Anterior vena cava (tissue), 1 donor: ENCODE results near the genes NEU3 and RPS3.

- PRO-cap, result unidirectional peak, plus-strand start at chr11:74988698; bidirectional peak, plus-strand start at chr11:74988924, minus-strand start at chr11:74988787
Measured at GRCh38 chr11:74988386-74989462, at the start of gene NEU3. NEU3 (plus strand) TSS chr11:74988933.

DNA sequence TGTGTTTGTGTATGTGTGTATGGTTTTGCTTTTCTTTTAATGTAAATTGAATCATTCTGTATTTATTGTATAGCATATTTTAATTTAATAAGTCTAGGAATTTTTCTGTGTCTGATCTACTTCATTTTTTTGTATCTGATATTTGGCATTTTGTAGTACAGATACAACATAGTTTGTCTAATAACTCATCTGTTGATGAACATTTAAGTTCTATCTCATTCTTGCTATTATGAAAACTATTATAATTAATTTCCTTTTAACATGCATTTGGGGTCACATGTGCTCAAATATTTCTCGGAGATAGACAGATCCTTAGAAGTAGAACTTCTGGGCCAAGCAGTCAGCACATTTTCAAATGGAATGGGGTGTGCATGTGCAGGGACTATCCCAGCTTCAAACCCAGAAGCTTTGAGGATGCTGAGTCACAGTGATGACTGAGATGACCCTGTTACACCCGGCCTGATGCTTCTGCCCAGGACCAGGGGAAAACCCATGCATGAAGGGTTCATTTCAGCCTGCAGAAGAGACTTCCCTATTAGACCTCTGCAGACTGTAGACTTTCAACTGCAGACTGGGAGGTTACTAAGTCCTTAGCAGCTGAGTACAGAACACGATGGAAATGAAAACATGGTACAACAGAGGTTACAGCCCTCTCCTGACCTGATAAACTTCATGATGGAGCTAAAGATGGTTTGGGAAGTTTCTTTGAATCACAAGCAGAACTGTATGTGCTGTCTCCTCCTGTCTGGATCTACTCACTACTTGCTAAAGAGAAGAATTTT, 50.7 kb upstream of the SLCO2B1 start:
- PRO-cap, result no peak

DNA sequence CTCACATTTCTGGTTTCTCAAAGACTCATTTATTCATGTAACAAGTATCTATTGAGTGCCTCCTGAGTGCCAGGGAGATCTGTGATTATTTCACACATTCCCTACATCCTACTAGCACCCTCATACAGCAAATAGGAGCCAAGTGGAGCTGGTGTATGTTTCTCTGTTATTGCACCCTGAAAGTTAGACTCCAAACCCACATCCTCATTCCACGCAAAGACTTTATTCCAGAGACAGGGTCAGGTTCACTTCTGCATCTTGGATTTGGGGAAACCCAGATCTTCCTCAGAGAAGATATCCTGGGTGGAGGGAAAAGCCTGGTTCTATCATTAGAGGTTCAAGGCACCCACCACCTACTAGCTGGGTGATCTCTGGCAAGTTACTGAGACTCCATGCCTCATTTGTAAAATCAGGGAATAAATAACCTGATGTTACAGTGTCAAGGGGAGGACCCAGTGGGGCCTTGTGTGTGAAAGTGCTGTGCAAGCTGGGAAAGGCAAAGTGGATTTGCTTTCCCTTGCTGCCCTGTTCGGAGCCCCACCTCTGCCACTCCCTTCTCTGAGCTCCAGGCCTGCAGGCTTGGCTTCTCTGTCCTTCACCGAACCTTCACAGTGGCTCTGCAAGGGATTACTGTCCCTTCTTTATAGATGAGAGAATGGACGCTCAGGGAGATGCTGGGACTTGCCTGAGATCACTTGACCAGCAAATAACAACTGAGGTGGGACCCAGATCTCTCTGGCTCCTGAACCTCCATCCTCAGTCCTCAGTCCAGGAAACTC, 990 bp upstream of the SLCO2B1 start:
- PRO-cap, result no peak

DNA sequence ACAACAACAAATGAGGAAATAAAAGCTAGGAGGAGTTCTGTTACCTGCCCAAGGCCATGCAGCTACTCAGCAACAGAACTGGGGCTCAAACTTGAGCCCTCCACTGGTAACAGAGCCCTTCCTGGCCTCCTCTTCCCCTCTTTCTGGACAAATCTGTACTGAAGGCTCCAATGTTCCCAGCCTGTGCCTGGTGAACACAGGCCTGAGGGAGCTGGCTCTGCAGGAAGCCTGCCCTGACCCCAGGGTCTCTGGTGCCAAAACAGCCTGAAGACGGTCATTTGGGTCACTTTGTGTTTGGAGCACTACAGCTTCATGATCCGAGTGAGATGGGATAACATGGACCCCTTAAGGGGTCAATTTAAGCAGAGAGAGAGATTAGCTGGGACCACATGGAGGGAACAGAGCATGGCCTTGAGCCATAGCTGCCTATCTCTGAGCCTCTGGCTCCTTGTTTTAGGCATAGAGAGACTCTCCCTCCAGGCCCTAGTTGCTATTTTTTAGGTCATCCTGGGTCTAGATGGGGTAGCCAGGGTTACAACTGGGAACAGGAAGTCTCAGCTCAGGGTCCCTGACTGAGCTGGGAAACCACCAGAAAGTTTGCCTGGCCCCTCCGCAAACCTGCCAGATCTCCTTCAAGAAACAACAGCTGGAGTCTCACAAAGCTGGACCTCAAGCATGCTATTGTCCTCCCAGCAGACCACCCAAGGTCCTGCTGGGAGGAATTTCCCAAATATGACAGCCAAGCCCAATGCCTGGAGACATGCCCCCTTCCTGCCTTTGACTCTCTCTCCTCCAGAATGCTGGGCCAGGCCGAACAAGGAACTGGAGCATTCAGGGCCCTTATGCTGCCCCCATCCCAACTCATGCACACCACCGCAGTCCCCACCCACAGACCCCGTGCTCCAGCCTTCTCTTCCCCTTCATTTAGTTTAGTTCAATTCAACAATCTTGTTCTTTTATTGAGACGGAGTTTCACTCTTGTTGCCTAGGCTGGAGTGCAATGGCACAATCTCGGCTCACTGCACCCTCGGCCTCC, 3.9 kb downstream of the SLCO2B1 start:
- PRO-cap, result no peak

GRCh38 chr11:75170906-75171238, 20.0 kb downstream of the SLCO2B1 start:
- PRO-cap, result no peak

DNA sequence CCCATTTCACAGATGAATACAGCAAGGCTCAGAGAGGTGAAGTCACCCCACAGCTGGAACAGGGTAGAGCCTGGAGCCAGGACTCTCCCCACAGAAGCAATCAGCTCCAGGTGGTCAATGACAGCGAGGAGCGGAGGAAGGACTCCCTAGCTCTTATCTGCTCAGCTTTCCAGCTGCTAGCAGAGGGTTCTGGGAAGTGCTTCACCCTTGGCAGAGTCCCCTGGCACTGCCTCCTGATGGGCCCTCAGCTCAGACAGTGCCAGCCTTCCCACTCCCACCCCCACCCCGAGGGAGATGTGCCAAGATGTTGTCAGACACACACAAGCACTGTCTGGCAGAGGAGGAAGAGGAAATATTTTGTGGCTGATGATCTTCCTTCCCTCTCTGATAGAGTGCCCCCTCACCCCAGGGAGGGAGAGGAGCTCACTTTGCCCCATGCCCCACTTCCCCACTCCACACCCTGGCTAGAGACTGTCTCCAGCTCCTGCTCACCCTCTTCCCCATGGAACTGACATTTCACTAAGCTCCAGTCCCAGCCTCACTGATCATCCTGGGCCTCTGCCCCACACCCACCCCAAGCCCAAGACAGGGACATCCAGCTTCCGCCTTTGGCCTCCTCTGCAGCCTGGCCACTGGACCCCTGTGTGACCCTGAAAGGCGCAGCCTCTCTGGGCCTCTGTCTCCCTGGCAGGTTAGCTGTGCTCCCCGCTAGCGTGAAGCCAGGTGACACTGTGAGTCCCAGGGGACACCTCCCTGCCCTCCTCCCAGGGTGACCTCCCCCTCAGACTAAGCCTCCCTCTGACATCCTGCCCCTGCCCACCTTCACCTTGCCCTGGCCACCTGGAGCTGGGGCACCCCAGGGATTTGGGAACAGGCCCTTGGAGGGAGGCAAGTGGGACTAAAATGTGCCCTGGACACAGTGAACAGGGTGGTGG, 44.4 kb downstream of the SLCO2B1 start:
- PRO-cap, result no peak

GRCh38 chr11:75261915-75262327, 21.3 kb downstream of the TPBGL start:
- PRO-cap, result no peak

- PRO-cap, result no peak
Measured at GRCh38 chr11:75372577-75372780, 21.0 kb upstream of the ARRB1 start.

DNA sequence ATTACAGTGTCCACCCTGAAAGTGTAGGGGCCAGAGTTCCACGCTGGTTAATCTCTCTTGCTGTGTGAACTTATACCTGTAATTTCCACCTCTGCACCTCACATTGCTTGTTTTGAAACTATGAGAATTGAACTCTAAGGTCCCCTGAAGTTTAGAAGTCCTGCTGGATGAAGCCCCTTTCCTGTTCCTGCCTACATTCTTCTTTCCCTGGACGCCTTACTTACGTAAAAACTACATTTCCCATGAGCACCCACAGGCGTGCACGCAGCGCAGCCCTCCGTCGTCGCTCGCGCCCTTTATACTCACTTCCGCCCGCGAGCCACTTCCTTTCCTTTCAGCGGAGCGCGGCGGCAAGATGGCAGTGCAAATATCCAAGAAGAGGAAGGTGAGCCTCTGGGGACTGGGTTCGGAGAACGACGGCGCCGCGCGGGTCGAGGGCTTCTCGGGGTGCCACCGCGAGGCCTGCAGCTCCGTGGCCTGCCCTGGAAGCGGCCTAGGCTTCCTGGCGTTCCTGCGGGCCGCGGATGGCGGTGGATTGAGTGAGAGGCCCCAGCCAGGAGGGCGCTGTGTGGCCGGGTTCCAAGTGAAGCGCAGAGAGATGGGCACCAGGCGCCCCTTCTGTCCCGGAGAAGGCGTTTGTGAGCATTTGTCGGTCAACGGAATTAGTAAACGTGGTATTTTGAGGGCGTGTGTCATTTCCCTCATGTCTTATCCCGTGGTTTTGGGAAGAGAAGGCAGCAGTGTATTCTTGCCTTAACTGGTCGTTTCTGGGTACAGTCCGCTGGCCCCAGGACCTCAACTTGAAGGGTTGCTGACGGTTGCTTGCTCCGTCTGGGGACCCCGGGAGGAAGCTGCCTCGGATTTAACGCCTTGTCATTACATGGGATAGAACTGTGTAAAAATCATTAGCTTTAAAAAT, at the start of gene RPS3:
Gene RPS3, plus strand, starts transcription at position 326 of the 919 bp plus-strand sequence.
- PRO-cap, result unidirectional peak, plus-strand start at position 337 of the sequence

DNA sequence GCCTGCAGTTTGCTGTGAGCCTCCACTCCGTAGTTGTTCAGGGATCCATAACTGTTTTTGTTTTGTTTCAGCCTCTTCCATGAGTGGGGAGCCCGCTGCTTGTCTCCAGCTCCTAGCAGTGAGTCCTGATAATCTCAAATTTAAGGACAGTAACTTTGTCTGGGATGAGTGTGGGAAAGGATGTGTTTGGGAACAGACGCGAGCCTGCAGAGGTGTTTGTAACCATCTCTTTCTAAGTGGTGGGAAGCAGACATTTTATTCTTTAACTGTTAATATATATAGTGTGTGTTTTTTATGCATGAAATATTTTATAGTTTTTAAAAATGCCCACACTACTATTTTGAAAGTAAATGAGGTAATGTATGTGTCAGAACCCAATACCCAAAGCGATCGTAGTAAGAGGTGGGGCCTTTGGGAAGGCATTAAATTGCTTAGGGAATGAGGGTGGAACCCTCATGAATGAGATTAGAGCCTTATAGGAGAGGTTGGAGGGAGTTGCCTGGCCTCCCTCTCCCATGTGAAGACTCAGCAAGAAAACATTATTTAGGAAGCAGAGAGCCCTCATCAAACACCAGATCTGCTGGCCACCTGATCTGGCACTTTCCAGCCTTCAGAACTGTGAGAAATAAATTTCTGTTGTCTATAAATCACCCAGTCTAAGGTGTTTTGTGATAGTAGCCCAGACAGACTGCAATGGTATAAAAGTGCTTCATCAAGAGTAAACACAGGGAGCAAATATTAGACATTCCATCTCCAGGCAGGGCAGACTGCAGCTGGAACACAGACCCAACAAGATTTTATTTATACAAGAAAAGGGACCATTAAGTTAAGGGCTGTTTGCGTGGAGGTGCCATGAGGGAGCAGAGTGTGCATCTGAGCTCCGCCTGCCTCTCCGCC, 11.1 kb downstream of the KLHL35 start:
- PRO-cap, result no peak

- PRO-cap, result no peak
Measured at GRCh38 chr11:75475279-75476226, 42.5 kb upstream of the KLHL35 start.

DNA sequence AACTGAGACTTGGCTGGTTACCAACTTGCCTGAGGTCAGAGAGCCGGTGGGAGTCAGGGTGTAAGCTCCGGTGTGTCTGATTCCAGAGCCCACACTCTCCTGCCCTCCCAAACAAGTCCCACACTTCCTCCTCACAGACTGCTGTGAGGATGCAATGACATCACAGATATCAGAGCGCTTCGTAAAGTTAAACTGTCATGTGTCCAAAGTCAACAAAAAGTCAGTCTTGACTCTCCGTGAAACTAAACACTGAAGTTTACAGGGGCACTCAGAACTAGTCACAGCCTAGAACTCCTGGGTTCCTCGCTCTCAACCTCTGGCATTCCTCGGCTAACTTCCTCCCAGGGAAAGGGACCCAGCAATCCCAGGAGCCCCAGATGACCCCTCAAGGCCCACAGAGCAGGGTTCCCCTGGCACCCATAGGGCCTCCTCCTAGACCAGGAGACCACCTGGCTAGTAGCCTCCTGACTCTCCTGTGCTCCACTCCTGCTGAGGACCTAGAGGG, 12.3 kb downstream of the GDPD5 start:
- PRO-cap, result no peak

- PRO-cap, result bidirectional peak, plus-strand start at chr11:75558400, minus-strand start at chr11:75558135
Measured at GRCh38 chr11:75558005-75558746, 3.9 kb upstream of the SERPINH1 start.

DNA sequence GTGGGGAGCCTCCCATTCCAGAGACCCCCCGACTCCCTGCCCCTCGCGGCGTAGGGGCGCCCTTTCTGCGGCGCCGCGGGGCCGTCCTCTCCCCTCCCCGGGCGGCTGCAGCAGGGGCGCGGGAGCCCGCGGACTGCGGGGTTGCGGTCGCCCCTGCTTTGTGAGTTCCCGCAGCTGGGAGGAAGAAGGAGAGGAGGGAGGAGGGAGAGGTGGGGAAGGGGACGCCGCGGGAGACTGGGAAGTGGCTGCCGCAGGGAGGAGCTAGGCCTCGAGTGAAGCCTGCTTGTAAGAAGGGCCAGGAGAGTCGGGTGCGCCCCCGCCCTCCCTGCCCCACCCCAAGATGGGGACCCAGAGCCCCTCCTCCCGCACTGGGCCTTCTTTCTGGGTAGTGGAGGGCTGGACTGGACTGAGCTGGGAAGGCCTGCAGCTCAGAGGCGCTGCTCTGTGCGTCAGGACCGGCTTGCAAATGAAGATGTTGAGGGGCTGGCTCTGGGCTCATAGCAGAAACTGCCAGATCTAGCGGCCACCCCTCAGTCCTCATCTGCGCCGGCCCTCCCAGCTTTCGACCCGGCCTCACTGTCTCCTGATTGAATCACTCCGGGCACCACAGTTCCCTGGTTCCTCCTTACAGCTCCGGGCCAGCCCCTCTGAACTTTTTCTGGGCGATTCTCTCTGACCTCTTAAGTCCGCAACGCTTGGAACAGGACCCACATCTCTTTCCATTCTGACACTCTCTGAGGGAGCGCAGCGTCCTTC, 21.7 kb downstream of the SERPINH1 start:
- PRO-cap, result bidirectional peak, plus-strand start at position 404 of the sequence, minus-strand start at position 274 of the sequence; bidirectional peak, plus-strand start at position 576 of the sequence, minus-strand start at position 578 of the sequence; bidirectional peak, plus-strand start at position 727 of the sequence, minus-strand start at position 726 of the sequence

DNA sequence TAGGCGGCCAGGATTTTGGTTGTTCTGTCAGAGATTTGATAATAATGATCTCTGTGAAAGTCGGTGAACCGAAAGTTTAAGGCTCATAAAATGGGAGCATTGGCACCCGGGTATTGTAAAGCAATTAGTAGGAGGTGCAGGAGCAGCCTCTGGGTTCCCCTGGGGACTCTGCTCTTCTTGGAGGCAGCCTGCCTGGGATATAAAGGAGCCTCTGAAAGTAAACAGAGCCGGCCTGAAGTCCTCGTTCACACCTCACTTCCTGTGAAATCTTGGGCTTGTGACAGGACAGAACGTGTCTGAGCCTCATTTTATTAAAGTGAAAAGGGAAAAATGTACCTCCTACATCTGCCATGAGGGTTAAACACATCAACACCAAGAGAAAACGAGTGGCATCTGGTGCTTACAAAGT, 33.8 kb downstream of the MAP6 start:
- PRO-cap, result no peak

GRCh38 chr11:75673855-75674442, 5.1 kb upstream of the MAP6 start:
- PRO-cap, result no peak

DNA sequence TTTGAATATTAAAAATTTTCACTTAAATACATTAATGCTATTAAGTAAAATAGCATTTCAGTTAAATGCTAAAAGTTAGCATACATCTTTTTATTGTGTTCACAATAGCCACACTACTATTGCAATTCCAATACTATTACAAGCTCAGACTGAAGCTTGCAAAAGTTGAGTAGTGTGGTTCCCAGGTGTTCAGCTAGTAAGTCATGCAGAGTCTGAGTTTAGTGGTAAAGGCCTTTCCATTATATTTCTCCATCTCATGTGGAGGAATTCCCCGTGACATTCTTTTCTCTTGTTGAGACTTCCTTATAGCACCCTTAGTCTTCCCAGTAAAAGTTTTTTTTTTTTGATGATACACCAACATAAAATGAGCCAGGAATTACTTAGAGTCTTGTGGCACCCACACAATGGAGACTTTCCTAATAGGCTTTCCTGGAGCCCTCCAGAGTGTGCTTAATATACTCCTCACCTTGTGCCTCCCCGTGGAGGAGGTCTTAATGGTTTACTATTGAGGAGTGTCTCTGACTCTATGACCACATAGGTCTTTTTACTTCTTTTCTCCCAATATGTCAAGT, 110.8 kb downstream of the UVRAG start:
- PRO-cap, result no peak

DNA sequence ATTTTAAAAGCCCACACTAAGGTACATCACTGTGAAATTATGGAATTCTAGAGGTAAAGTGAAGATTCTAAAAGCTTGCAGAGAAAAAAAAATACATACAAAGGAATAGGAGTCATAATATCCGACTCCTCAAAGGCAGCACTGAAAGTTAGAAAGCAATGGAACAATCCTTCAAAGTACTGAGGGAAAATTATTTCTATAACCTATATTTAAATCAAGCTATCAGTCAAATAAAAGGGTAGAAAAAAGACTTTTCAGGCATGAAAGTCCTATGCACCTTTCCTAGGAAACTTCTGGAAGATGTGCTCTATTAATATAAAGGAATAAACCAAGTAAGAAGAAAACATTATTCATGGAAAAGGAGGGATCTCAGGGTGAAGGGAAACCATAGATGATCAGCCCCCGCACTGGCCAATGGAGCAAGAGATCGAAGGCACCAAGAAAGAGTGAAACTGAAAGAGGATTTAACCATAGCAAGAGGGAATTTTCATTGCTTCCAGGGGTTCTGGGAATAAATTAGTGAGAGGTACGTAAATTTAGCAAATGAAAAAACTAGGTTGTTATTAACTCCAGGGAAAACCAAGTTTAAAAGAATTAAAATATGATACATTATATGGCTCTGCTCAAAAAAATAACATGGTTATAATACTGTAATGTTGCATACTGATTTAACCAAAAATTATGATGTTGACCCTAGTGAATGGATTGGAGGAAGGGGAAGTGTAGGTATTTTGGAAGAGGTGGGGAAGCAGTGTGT, 160.2 kb downstream of the WNT11 start:
- PRO-cap, result no peak

GRCh38 chr11:76184458-76185184, 21.7 kb downstream of the WNT11 start:
- PRO-cap, result no peak

DNA sequence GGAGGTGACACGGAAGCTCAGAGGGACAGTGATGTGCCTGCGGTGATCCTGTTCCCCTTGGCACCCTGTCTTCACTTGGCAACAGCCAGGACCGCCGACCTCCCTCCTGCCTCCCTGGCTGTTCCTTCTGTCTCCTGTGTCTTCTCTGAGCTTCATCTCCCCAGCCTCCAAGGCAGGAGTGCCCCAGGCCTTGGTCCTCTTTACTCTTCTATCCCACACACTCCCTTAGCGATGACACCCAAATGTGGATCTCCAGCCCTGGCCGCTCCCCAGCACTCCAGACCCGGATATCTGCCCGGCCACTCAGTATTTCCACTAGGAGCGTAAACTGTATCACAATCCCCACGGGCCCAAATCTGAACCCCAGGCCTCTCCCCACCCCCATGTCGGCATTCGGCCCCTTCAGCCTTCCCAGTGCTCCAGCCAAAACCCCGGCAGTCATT, 20.9 kb downstream of the WNT11 start:
- PRO-cap, result unidirectional peak, minus-strand start at position 289 of the sequence